Anterior vena cava (tissue), 1 donor: ENCODE data around the genes C20orf202 and SNRPB.

GRCh38 chr20:237511-237934 is 10.5 kb downstream of the DEFB129 start:
- PRO-cap = no peak

- PRO-cap = no peak
Measured at GRCh38 chr20:300953-301697, 3.8 kb downstream of the ZCCHC3 start.

- PRO-cap = no peak
Measured at GRCh38 chr20:760576-761372, 7.5 kb downstream of the SLC52A3 start.

GRCh38 chr20:843831-844197 is 10.3 kb downstream of the FAM110A start:
- PRO-cap = no peak

DNA sequence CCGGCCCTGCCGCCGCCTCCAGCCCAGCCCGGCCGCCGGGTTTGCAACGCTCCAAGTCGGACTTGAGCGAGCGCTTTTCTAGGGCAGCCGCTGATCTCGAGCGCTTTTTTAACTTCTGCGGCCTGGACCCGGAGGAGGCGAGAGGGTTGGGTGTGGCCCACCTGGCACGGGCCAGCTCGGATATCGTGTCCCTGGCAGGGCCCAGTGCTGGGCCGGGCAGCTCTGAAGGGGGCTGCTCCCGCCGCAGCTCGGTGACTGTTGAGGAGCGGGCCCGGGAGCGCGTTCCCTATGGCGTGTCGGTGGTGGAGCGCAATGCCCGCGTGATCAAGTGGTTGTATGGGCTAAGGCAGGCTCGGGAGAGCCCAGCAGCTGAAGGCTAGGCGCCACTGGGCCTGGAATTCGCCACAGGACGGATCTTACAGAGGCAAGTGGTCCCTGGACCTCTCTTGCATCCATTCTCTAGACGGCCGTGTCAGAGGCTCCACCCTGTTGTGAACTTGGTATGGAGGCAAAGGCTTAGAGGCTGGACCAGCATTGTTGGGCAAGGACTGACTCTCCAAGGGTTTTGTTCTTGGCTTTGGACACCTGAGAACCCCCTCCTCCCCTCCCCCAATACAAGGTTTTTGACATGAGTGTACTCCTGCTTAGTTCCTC is 11.9 kb downstream of the FAM110A start:
- PRO-cap = no peak

GRCh38 chr20:1203446-1203607 is at the start of gene C20orf202:
Gene C20orf202, plus strand, starts transcription at chr20:1203454.
- PRO-cap = no peak

DNA sequence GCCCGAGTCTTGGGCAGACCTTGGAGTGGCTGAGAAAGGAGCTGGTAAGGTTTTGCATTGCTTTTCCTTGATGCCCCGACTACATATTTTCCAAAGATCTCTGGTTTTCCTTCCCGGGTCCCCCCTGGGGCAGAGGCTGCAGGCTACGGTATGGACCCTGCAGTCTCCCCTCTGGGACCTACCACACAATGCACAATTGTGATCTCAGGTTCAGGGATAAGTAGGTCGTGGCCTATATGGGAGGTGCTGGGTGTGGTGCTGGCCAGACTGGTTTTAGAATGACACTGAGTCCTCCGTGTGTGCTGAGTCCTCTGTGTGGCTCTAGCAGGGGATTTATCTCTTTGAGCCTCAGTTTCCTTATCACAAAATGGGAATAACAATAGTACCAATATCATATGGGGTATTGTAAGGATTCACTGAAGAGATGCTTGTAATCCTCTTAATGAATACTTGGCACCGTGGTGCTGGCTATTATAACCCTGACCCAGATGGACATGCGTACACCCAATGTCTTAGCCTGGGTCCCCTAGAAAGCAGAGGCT is 425 bp downstream of the C20orf202 start:
- PRO-cap = no peak

GRCh38 chr20:1325615-1326676 is 3.0 kb downstream of the SDCBP2 start:
- PRO-cap = bidirectional peak, plus-strand start at chr20:1325925, minus-strand start at chr20:1325757; unidirectional peak, minus-strand start at chr20:1326206; unidirectional peak, minus-strand start at chr20:1326276

GRCh38 chr20:1332347-1333309 is 3.7 kb upstream of the SDCBP2 start:
- PRO-cap = no peak

DNA sequence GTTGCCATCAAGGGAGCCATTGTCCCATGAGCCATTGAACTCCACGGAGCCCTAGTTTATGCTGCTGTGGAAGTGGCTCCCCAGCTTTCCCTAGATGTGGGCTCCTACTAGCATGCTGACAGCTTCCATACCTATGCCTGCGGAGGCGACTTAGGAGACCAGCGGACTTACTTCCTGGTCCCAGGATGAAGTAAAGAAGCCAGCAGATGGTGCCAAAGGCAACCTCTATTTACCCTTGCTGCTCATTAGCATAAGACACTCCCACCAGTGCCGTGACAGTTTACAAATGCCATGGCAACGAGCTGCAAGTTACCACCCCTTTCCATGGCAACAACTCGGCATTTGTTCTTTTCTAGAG is 30.9 kb upstream of the FKBP1A start:
- PRO-cap = no peak

- PRO-cap = no peak
Measured at GRCh38 chr20:1493570-1493980, 2.4 kb upstream of the SIRPB2 start.

- PRO-cap = no peak
Measured at GRCh38 chr20:1537148-1537421, 20.4 kb downstream of the SIRPD start.

DNA sequence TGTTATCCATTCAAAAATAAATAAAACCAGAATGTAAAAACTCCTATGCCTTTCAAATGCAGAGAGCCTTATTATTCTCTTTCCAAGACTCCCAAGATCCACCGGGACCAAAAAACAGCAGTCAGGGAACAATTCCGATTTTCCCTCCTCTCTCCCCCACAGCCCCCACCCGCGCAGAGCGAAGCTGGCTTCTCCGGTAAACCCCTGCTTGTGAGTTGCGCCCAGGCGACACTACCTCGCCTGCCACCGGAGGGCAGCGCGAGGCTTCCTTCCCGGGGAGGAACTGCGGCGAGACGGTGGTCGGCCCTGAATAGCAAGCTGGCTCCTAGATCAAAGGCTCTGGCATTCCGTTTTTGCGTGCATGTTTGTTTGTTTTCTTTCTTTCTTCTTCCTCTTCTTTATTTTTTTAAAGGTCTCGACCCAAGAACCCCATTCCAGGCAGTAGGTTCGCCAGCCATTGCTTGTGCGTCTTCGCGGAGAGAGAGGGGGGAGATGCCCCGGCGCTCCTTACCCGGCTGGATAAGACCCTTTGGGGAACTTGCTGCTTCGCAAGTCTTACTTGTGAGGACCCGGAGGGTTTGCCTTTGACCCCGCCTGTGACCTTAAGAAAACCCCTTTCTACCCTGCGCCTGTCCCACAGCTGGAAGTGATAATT is 92.8 kb upstream of the SIRPA start:
- PRO-cap = no peak

DNA sequence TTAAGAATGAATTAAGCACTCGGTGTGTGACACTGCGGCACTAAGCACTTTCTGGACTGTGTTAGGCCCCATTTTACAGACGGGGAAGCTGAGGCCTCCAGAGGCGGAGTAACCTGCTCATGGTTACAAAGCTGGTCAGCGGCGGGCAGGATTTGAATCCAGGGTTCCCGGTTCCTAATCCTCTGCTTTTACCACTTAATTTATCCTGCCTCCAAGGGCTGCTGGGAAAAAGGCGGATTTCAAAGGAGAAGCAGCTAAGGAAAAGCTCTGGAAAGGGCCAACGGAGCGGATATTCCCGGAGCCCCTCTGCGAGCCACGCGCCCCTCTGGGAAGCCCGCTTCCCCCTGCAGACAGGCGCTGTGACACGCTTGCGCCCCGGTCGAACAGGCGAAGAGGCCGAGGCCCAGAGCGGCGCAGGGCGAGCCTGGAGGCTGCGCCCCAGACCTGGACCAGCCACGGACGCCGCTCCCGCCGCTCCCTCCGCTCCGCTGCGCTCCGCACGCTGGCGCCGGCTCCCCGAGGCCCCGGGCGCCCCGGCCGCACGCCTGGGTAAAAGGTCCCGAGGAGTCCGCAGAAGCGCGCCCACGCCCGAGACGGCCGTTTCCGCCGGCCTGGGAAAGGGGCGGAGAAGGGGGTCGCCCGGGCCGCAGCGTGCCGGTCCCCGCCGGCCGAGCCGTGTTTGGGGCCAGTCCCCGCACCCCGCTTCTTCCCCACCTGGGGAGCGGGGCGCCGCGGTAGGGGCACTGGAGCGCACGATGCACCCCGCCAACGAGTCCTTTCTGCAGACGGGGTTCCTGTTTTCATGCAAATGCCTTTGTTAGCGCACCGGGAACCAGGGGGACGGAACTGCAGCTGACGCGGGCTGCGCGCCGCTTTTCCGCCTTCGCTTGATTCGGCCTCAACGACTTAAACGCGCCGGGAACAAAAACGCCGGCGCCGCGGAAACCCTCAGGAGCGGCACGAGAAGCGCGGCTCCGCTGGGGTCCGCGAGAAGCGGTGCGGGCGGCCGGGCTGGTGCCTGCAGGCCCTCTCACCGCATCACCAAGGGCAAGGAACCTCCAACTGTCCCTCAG is 92.0 kb upstream of the SIRPA start:
- PRO-cap = bidirectional peak, plus-strand start at position 924 of the sequence, minus-strand start at position 781 of the sequence

DNA sequence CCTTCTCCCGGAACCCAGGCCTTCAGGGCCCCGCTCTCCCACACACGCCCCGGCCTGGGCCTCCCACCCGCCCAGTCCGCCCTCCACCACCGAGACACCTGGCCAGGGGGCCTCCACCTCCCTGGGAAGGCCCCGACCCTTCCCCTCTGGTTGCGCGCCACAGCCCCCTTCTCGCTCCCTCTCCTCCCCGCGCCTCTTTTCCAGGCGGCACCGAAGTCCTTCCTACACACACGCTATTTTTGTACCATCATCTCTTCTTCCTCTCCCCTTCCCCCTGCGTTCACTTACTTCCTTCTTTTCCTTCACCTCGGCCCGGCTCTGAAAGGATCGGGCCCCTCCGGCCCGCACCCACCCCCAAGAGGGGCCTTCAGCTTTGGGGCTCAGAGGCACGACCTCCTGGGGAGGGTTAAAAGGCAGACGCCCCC is 1.4 kb upstream of the SIRPA start:
- PRO-cap = bidirectional peak, plus-strand start outside the sequence, minus-strand start at position 200 of the sequence

GRCh38 chr20:1898107-1898597 is 2.9 kb downstream of the SIRPA start:
- PRO-cap = no peak

DNA sequence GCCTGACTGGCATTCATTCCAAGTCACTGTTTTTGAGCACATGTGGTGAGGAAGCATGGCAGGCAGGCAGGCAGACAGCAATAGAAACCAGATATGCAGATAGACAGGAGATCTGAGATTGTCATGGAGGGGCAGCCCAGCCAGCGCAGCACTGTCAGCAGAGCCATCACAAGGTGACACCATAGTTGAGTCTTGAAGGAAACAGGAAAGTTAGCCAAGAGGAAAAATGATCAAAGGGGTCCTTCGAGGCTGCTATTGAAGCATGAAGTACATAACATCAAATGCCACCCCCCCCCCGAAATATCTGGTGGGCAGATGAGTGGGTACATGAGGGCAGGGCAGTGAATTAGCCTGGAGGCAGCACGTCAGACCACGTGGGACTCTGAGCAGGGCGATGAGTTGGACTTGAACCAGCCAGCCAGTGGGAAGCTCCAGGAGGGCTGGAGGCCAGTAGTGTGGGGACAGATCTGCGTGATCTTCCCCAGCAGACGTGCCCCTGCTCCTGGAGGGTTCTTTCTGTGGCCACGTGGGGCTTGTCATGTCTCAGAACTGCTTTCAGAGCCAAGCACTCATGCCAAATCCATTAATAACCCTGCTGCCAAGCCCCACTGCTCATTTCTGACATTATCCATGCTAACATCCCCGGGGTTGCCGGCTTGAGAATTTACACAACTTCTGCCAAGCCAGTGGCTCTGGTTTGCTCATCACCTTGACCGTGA is 38.1 kb downstream of the SIRPA start:
- PRO-cap = unidirectional peak, plus-strand start at position 424 of the sequence

DNA sequence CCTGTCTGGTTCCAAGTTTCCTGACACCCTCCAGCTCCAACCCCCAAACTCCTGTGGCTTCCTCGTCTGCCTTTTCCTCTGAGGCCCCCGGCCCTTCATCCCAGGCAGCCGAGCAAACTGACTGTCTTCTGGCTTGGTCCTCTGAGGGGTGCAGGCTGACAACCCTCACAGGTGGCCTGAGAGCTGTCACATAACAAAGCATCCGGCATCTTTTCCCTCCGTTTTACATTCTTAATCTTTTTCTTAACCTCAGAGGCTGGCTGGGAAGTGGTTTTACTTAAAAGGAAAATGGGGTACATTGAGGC is 2.1 kb downstream of the STK35 start:
- PRO-cap = no peak

DNA sequence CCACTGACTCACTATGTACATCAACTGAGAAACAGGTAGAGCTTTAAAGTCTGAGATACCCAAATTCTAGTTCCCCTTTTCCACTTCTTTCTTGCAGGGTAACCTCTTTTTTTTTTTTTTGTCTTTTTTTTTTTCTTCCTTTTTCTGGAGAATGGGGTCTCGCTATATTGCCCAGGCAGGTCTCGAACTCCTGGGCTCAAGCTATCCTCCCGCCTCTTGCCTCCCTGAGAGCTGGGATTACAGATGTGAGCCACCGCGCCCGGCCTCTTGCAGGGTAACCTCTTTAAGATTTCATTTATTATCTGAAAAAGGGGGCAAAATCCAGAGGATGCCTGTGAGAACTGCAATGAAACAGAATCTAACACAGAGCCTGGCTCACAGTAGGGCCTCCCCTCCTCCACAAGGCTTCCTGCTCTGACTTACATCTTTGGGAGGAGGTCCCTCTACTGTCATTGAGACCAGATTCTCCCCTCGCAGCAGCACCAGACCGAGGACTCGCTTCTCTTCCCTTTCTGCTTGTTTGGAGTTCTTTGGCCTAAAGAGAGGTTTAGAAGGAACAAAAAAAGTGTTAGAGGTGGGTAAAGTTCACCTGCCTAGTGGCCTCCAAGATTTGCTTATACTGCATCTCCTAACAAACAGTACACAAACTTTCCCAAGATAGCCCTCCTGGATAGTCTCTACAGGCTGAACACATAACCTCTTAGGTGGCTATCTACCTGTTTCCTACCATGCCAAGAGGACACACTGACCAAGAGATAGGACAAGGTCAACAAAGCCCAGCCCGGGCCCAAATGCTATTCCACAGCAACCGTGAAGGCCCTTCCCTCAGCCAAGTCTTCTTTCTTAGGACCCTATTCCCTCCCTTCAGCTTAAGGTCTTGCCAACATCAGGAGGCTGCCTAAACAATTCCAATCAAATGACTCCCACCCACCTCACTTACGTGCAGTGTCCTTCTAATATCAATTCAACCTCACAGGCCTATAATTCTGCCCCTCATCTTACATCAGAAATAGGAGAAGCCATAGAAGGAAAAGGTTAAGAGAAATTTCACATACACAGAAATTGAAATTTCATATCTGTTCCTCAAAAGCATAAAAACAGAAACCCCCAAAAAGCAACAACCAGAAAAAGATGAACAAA is 4.9 kb downstream of the SNRPB start:
- PRO-cap = no peak

DNA sequence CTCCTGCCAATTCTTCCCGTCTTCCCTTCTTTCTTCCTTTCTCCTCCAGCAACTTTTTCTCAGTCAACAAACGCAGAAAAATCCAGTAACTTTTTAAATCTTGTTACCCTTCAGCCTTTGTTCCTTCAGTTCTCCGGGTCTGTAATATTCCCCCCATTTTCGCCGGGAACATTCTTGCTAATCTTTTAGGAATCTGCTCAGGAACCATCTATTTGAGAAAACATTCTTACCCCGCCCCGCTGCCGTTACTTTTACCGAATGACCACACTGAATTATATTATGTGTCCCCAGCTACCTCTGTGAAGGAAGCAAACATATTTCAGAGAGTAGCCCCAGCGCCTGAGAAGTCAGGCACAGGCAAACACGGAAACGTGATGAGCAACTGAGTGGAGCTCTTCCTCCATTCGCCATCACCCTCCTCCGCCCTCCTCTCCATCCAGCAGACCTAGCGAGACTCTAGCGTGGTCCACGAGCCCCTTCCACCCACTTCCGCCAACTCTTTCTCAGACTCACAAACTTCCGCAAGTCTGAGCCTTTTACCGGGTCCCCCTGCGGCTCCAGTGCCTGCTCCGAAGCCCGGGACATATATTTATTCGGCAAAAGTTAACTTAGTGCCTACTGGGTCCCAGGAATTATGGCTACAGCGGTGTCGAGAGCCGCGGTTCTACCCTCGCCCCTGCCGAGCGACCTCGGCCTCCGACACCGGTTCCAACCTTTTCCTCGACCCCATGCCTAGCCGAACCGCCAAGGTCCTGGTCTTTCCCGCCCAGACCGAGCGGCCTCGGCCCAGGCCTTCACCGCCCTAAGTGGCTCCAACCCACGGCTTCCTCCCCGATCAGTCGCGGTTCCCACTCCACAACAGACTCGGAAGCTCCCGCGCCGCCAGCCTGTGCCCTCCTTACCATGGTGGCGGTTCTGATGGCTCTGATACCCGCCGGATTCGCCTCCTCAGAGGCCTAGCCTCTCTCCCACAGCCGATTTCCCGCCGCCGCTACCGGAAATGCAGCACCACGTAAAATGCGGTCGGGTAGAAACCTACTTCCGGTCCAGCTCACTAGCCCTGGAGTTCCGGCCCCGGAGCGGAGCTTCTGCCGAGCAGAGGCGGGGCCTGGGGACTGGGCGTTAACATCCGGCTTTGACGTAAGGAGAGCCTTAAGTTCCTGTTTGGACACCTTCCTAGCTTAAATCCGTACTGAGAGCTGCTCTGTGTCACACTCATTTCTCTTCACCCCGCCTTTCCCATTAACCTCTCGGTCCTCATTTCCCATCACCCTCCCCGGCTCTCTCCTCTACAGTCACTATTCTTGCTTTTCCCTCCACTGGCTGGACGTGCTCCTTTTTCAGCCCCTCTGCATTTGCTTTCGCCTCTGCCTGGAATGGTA is at the start of gene SNRPB:
SNRPB (minus strand) TSS at position 1,004 of the 1,382 bp plus-strand sequence.
- PRO-cap = bidirectional peak, plus-strand start at position 403 of the sequence, minus-strand start at position 422 of the sequence; bidirectional peak, plus-strand start at position 1,184 of the sequence, minus-strand start at position 993 of the sequence